ENCODE data around the gene SMG6.

- RRBS, result no CpG with 5 or more reads among the region's 22 CpGs
These were observed 14.8 kb upstream of the PITPNA start for GRCh38 chr17:1577105-1578006.

DNA sequence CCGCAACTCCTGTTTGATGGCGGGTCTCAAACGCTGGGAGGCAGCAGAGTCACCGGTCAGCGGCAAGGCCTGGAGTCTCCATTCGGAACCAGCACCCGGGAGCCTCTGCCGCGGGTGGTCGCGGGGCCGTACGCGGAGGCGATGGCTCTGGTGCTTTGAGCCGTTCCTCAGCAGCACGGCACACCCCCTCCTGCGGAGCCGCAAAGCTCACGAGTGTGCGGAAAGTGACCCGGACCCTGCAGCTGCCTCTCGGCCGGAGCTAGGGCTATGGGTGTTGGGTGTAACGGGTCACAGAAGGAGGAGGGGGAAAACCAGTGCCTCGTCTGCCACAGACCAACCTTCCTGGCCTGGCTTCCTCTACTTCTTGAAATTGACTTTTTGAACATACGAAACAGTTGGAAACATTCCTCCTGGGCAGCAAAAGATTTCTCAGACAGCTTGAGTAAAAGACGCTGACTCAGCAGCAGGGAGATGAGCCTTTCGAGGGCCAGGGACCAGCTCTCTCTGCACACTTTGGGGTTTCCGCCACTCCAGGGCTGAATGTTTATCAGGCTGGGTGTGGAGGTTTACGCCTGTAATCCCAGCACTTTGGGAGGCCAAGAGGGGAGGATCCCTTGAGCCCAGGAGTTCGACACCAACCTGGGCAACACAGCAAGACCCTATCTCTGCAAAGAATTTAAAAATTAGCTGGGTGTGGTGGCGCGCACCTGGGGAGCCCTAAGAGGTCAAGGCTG, 26.3 kb upstream of the PITPNA start:
- RRBS, result no CpG with 5 or more reads among the region's 34 CpGs

DNA sequence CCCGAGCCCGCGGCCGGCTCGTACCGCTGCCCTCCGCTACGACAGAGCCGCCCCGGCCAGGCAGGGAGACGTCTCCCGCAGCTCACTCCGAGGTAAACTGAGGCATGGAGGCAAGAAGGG, 684 bp downstream of the SLC43A2 start:
- RRBS, result under 1% methylated on average over 7 of the region's 13 CpGs

- RRBS, result no CpG with 5 or more reads among the region's 18 CpGs
These were observed 1.2 kb downstream of the SERPINF1 start for GRCh38 chr17:1762920-1763663.

DNA sequence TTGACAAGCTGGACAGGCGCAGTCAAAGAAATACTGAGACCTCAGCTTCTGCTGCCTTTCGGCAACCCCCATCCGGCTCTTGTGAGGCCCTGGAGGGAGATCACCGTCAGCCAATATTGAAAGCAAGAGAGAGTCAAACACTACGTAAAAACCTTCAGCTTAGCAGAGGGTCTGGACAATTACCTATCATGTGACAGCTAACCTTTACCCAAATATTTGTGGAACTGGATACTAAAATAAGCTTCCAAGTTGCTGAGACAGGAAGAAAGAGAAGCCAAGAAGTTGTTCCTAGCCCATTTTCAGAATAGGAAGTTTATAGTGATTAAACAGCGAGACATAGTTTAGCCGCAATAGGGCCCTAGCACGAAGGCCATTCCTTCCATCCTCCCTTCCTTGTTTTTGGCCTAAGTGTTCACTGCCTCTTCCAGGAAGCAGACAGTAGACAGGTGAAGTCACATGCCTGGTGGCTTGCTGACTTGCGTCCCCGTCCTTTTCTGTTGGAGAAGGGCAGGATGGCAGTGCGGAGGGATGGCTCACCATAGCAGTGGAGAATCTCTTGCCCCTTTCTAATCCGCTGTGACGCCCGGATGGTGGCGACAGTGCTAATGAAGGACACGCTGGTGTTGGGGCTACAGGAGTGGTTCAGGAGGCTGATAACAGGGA, 25.2 kb downstream of the SERPINF1 start:
- RRBS, result no CpG with 5 or more reads among the region's 16 CpGs

DNA sequence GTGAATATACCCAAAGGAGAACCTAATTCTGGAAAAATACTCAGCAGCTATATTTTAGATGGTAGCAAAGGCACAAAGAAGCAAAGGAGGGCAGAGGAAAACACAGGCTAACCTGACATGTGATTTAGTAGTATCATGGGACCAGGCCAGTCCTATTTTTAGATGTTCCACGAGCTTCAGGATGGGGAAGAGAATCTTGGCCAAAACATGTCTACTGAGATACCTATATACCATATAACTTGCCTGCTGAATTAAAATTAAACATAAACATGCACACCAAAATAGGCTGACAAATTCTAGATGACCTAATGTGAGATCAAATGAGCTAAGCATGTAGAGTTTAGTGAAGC, 32.9 kb downstream of the SMYD4 start:
- RRBS, result no CpG with 5 or more reads among the region's 1 CpG

- RRBS, result no CpG with 5 or more reads among the region's 13 CpGs
These were observed 64.8 kb downstream of the RTN4RL1 start for GRCh38 chr17:1960295-1960803.

GRCh38 chr17:1979509-1979971, 45.6 kb downstream of the RTN4RL1 start:
- RRBS, result no CpG with 5 or more reads among the region's 6 CpGs

DNA sequence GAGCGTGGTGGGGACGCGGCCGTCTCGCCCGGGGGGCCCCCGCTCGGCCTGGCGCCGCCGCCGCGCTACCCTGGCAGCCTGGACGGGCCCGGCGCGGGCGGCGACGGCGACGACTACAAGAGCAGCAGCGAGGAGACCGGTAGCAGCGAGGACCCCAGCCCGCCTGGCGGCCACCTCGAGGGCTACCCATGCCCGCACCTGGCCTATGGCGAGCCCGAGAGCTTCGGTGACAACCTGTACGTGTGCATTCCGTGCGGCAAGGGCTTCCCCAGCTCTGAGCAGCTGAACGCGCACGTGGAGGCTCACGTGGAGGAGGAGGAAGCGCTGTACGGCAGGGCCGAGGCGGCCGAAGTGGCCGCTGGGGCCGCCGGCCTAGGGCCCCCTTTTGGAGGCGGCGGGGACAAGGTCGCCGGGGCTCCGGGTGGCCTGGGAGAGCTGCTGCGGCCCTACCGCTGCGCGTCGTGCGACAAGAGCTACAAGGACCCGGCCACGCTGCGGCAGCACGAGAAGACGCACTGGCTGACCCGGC, 2.9 kb downstream of the HIC1 start:
- RRBS, result 6% methylated on average over 40 of the region's 64 CpGs

DNA sequence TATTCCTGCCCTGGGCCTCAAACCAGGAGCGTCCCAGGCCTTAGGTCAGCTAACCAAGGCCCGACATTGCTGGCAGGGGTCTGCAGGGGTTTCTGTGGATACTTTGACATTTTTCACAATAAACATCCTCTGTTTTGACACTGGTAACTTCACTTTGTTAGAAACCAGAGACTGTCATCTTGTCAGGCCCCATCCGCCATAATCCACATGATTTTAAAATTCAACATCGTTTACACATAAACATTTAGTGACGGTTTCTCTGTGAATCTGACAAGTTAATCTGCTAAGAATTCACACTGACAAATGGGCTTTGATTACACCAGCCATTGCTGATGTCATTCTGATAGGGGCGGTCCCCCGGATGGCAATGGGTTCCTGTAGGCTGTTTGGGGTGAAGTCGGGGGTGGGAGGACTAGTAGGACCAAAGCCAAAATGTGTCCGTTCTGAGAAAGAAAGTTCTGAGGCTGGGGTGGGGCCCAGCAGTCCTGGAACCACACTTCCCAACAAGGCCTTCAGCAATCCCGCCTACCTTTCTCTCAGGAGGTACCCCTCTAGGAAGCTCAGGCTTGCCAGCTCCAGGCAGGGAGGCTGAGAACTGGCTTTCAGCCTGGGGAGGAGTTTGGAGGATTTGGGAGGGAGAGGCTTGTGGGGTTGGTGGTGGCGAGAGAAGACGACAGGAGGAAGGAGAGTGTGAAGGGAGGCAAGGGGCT, 8.4 kb downstream of the HIC1 start:
- RRBS, result no CpG with 5 or more reads among the region's 12 CpGs

DNA sequence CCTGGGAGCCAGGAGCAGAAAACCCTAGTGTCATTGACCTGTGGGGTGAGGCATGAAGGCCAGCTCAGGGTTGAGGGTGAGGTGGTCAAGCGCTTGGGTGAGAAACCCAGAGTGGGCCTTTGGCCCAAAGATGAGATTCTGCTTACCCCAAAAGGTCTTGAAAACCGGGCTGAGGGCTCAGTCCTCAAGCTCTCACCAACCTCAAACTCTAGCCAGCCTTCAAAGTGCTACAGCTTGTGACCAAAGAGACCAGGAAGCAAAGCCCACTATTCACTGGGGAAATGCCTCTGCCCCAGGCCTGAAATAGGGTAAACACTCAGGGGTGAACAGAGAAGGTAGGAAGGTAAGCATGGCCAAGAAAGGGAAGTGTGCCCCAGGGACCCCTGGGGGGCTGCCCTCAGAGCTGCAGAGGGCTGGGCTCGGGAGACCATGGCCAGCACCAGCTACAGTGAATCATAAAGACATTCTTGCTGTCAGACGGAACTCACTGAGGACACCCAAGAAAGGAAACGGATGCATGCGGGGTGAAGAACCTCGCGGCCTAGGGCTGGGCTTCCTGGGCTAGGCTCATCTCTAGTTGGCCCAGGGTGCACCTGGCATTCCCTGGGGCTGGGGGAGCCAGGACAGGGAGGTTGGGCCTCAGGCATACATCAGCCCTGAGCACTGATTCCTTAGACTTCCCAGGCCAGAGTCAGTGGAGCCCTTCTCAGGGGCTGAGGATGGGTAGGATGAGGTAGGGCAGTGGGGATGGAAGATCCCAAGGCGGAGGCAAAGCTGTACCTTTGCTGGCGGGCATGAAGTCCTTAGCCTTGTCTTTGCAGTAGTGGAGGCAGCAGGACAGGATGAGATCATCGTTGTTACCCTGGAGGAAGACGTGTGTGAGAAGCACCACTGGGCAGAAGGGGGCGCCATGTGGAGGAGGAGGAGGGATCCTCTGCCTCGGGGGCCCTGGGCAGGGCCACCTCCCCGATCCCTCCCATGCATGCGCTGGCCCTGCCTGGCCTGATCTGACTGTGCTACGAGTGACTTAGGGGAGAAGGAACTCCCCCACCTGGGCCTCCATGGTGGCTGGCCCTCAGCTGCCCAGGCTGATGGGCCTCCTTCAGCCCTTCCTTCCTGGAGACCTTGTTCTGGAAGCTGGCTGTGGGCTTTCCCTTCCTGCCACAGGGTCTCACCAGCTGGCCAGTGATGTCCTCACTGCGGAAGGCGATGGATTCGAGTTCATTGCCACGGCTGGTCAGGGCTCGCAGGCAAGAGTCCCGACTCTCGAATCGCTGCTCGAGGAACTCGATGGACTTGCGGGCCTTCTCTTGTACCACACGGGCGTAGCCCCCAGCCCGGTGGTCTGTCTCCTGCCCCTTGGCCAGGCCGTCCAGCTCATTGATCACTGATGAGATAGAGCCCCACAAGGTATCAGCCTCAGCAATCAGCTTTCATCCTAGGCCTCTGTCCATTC, 9.9 kb downstream of the HIC1 start:
- RRBS, result no CpG with 5 or more reads among the region's 32 CpGs

GRCh38 chr17:2302898-2303938, at the start of gene SMG6:
Gene SMG6, minus strand, starts transcription at chr17:2303785.
- RRBS, result 3% methylated on average over 36 of the region's 92 CpGs

DNA sequence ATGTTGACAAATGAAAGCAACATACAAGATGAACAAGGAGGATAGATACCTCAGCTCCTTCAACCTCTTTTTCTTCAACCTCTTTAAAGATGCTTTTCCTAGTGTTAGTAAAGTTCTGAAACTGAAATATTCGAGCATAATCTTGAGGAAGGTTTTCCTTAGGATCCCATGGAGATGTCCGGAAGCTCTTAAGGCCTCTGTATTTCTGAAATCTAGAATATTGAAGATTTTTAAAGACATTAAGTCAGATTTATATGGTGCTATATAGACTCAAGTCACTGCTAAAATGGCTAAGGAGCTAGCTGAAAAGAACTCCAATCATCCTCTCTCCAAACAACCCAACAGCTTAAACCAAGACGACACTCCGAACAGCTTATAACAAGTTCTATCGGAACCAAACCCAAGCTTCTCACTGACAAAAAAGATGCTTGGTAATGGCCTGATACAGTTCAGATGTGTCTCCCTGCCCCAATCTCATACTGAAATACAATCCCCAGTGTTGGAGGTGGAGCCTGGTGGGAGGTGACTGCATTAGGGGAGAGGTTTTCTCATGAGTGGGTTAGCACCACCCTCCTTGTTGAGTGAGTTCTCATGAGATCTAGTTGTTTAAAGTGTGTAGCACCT, 5.2 kb downstream of the TSR1 start:
- RRBS, result no CpG with 5 or more reads among the region's 5 CpGs

DNA sequence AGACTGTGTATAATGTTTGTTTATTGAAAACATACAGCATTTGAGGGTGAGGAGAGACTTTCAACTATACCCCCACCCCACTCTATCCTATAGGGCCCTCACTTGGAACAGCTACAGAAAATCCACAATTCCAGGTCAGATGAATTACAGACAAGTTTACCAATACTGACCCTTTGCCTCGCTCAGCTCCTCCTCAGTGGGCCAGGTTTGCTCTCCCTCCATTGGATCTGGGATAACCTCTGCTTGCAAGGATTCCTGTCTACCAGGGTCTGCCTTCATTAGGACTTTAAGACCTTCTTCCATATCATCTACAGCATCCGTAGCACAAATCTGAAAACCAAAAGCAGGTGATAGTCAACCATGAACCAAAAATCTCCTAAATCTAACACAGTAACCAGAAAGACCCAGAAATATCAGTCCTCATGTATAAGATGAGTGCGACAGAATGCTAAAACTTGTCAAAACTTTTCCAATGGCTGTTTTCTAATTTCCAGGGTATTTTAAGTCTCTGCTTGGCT, 2.8 kb downstream of the TSR1 start:
- RRBS, result no CpG with 5 or more reads among the region's 3 CpGs

GRCh38 chr17:2335564-2335796, 777 bp downstream of the TSR1 start:
- RRBS, result no CpG with 5 or more reads among the region's 1 CpG

DNA sequence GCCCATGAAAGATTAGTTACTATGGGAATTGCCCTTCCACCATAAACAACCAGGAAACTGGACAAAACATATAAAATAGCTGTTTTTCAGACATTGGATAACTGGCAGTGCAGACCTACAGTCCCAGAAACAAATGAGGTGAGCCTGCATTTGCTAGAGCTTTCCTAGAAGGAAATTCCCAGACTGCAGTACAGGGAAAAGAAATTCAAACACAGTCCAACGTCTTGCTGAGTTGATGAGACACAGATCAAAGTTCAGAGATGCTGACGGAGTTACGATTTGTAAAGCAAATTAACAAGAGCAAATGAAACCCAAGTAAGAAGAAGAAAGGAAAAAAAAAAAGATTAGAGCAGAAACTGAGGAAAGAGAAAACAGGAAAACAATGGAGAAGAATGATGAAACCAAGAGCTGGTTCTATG, 41.3 kb upstream of the MNT start:
- RRBS, result no CpG with 5 or more reads among the region's 3 CpGs

- RRBS, result no CpG with 5 or more reads among the region's 7 CpGs
These were observed 52.4 kb upstream of the MNT start for GRCh38 chr17:2453227-2453636.

GRCh38 chr17:2490933-2491583, 20.6 kb downstream of the METTL16 start:
- RRBS, result no CpG with 5 or more reads among the region's 4 CpGs

- RRBS, result no CpG with 5 or more reads among the region's 8 CpGs
These were observed 1.2 kb upstream of the CLUH start for GRCh38 chr17:2712875-2713134.

DNA sequence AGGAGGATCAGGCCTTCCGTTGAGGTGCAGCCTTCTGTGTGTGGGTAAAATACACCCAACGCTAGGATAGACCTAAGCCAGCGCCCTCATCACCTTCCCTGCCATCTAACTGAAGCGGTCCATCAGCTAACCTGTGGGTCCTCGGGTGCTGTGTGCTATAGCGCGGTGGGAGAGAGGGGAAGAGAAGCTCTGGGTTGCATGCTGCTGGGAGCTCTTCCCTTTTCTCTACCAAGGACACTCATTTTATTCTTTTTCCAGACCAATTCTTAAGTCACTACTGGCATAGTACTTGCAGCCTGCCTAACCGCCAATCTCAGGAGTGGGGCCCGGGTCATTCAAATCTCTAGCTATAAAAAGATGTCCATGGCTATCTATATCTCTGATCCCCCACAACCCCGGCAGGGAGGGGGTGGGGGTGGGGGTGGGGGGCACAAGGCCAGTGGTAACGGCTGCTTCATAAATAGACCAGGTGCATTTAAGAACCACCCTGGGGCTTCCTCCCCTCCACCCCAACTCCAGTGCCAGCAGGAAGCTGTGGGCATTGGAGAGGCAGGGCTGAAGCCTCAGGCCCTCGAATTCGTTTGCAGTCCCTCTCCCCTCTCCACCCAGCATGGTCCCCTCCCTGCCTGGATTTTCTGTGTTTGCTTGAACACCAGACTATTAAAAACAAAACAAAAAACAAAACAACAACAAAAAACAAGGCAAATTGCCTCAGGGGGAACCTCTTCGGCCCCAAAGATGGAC, 55.9 kb downstream of the RAP1GAP2 start:
- RRBS, result 0% methylated on average over 1 of the region's 14 CpGs